Measurements from ENCODE around the genes S1PR4 and NCLN.

DNA sequence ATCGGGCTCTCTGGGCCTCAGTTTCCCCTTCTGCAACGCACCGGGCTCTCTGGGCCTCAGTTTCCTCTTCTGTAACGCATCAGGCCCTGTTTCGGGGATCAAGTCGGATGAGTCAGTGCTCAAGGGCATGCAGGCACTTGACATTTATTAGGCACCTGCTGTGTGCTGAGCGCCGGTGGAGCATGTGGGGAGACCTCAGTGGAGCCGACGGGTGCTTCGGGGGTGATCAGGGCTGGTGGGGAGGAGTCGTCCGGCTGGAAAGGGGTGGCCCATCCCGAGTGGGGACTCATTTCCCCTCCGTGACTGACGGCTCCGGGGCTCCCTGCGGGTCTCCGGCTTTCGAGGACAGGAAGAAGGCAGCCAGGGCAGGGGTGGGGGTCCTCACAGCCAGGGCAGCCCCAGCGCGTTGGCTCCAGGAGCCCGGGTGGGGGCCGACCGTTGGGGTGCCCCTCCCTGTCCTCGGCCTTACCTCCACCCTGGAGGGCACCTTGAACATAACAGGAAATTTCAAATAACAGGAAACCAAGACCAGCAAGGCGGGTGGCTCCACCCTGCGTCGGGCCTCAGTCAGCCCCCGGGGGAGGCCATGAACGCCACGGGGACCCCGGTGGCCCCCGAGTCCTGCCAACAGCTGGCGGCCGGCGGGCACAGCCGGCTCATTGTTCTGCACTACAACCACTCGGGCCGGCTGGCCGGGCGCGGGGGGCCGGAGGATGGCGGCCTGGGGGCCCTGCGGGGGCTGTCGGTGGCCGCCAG is at the start of gene S1PR4:
TSS of gene S1PR4 (plus strand) at position 563 of the 756 bp plus-strand sequence.
- PRO-cap = no peak

- PRO-cap = no peak
Measured at GRCh38 chr19:3179498-3180105, 1.0 kb downstream of the S1PR4 start.

DNA sequence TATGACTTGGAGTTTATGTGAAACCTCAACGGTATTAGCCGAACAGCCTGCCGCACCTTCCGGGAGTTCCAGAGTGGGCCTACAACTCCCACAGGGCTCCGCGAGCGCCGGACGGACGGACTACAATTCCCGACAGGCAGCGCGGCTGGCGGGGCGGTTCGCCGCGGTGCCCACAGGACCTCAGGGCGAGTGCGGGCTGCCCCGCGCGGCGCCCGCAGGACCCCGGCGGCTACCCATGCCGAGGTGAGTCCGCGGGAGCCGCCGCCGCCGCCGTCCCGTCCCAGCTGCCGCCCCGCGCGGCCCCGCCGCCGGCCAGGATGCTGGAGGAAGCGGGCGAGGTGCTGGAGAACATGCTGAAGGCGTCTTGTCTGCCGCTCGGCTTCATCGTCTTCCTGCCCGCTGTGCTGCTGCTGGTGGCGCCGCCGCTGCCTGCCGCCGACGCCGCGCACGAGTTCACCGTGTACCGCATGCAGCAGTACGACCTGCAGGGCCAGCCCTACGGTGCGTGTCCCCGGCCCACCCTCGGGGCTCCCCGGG is at the start of gene NCLN:
TSS of gene NCLN (plus strand) at position 217 of the 537 bp plus-strand sequence.
- PRO-cap = bidirectional peak, plus-strand start at position 235 of the sequence, minus-strand start at position 75 of the sequence

- PRO-cap = no peak
Measured at GRCh38 chr19:3189490-3190121, 3.9 kb downstream of the NCLN start.

DNA sequence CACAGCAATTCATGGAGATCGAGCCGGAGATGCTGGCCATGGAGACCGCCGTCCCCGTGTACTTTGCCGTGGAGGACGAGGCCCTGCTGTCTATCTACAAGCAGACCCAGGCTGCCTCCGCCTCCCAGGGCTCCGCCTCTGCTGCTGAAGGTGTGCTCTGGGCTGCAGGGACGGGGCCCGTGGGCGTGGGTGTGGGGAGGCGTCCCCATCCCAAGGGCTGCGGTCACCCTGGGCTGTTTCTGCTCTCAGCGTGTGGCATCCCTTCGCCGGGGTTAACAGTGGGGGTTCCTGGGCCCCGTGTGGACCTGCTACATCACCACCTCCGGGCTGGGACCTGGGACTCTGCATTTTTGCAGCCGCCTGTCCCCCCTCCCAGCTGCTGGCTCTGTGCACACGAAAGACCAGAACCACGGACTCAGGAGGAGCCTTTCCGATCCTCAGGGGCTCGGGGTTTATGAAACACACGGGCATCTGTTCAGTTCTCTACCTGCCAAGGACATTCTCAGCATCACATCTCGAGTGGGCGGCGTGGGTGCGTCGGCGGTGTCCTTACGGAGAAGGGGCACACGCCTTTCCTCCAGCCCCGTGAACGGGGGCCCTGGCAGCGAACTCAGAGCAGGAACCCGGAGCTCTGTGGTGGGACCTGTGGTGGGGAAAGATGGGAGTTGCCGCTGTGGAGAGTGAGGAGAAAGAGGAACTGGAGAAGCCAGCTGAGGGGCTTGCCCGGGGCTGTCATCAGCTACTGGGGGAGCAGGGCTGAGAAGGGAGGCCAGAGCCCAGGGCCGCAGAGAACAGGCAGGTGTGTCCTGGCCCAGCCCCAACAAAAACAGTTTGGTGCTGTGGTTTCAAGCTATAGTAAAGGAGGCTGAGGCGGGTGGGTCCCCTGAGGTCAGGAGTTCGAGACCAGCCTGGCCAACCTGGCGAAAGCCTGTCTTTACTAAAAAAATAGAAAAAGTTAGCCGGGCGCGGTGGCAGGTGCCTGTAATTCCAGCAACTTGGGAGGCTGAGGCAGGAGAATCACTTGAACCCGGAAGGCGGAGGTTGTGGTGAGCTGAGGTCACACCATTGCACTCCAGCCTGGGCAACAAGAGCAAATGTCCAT is 7.9 kb downstream of the NCLN start:
- PRO-cap = no peak

DNA sequence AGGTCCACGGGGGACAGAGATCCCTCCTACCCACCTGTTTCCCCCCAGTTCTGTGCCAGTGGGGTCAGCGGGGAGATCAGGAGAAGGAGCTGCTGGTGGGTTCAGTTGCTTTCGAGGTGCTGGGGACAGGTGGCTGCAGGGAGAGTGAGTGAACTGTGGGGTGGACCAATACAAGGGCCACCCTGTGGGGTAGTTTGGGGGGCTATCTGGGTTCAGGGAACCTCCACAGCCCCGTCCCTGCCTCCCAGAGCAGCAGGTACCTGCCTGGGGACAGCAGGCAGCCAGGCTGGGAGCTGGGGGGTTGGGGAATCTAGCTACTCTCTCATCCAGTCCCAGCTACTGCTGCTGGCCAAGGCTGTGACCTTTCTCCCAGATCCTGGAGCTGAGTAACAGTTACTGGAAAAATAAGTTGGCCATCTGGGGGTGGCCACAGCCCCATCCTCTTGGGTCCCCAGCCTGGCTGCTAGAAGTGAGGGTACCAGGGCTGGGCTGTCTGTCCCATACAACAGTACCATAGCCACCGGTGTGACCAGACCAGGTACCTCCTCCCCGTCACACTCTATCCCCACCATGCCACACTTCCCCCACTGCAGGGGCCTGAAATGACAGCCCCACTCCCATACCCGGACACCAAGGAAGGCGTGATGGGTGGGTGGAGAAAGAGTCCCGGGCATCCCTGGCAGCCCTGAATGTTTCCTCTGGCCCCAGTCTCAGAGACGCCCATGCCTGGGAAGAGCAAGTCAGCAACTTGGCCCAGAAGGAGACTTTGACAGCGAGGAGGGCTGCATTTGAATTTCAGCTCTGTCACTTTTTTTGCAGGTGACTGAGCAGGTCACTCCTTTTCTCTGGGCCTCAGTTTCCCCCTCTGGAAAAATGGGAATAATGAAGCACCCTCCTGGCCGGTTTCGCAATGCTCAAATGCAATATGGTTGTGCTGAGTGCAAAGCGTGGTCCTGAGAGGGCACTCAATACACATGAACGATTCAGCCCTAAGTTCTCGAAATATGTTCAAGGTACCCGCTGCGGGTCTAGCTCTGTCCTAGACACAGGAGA is 30.8 kb upstream of the NFIC start:
- PRO-cap = unidirectional peak, plus-strand start at position 714 of the sequence; unidirectional peak, plus-strand start at position 756 of the sequence

- PRO-cap = no peak
Measured at GRCh38 chr19:3376003-3376392, 9.6 kb downstream of the NFIC start.

- PRO-cap = bidirectional peak, plus-strand start at chr19:3383538, minus-strand start at chr19:3383513
Measured at GRCh38 chr19:3383291-3383831, 17.0 kb downstream of the NFIC start.

- PRO-cap = no peak
Measured at GRCh38 chr19:3431588-3432230, 48.6 kb downstream of the SMIM24 start.

DNA sequence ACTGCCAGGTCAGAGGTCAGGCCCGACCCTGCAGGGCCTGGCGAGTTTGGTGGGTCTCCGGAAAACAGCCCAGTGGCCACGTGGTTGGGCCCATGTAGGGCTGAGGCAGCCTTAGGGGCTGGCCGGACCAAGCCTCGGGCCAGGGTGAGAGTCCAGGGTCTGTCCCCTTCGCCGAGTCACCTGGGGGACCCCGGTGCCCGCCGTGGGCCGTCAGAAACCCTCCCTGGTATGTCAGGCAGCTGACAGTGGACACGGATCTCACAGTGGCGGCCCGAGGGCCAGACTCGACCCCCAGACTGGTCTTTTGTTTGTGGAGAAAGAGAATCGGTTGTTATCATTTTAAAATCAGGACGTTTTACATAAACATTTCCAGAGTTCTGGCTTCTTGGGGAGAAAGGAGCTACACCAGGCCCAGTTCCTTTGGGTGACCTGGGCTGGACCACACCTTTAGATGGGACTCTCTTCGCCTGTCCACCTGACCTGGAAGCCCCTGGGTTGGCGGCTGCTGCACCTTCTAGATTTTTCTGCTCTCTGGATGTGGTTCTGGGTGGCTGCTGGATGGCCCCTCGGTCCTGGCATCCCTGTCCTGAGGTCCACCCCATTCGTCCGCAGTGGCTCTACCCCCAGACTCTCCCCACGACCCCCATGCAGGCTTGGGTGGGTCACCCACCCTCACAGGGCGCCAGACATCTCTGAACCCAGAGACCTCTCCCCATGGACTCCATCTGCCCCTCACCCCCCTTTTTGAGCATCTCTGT is 26.2 kb downstream of the SMIM24 start:
- PRO-cap = no peak

DNA sequence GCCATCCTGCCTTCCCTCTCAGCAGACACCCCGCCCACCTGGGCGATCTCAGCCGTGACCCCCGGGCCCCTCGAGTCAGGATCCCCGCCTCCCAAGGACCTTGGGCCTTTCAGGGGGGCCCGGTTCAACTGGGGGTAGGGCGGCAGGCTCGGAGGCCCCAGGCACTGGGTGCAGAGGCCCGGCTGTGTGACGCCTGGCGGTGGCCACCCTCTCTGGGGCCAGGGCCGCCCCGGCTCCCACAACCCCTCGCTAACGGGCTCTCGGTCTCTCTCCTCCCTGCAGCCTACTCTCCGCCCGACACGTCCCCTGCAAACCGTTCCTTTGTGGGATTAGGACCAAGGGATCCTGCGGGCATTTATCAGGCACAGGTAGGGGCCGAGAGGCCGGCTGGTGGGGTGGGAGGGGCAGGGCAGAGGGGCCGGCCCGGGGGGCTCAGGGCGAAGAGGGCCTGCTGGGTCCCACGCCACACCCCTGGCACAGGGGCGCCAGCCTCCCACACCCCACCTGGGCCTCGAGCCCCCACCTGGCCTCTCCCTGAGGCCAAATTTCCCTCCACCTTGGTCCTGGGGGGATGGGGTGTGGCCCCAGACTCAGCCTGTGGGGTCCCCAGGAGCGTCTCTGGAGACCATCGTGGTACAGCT is 23.9 kb downstream of the SMIM24 start:
- PRO-cap = no peak

- PRO-cap = bidirectional peak, plus-strand start at chr19:3459480, minus-strand start at chr19:3459389; bidirectional peak, plus-strand start at chr19:3459775, minus-strand start at chr19:3459644
Measured at GRCh38 chr19:3459279-3460081, 20.8 kb downstream of the SMIM24 start.

DNA sequence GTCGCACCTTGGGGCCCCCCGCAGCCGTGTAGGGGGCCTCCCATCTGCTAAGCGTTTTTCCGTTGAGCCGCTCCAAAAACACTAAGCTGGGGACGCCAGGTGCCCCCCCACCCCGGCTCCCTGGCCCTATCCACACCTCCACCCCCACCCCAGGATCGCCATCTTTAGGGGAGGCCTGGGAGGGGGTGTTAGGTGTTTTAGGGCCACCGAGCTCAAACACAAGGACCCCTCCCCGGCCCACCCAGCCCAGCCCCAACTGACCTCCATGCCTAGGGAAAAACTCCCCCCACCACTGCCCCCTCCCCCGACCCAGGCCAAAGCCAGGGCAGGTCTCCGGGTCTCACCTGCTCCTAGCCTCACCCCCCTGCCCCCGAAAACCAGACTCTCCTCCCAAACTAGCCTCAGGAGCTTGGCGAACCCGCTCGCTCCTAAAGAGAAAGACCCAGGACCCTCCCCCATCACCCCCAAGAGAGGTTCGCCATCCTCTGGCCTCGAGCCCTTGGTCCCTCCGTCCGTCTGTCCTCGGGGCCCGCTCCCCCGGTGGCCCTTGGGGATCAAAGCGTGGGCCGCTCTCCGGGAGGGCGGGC is 15.9 kb downstream of the SMIM24 start:
- PRO-cap = no peak

- PRO-cap = no peak
Measured at GRCh38 chr19:3507867-3508487, 1.9 kb downstream of the FZR1 start.

- PRO-cap = unidirectional peak, plus-strand start at chr19:3536587
Measured at GRCh38 chr19:3536097-3537046, 2.6 kb upstream of the TEKTIP1 start.

DNA sequence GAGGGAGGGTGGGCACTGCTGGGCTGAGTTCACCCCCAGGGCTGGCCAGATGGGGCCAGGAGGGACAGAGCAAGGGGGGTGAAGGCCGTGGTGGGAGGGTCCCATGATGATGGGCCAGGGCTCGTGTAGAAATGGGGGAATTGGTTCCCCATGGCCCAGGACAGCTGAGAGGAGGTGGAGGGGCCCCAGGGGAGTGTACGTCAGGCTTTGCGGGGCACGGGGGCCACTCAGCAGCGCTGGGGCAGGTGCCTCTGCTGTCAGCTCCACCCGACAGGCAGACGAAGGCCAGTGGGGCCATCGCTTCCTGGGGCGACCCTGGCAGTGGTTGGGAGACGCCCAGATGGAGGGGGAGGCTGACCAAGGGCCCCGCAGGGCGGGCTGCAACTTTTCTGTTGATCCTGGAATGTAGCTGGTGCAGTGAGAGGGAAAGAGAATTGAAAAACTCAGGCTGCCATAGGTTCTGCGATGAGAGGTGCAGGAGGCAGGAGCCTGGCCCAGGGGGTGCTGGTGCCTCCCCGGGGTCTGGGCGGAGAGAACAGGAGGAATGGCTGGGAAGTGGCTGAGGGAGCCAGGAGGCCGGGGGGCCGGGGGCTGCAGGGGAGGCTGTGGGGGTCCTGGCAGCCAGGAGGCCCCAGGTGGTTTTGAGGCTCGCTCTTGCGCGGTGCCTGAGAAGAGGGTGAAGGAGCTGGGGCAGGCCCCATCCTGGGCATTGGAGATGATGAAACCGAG is 1.8 kb upstream of the TEKTIP1 start:
- PRO-cap = no peak

DNA sequence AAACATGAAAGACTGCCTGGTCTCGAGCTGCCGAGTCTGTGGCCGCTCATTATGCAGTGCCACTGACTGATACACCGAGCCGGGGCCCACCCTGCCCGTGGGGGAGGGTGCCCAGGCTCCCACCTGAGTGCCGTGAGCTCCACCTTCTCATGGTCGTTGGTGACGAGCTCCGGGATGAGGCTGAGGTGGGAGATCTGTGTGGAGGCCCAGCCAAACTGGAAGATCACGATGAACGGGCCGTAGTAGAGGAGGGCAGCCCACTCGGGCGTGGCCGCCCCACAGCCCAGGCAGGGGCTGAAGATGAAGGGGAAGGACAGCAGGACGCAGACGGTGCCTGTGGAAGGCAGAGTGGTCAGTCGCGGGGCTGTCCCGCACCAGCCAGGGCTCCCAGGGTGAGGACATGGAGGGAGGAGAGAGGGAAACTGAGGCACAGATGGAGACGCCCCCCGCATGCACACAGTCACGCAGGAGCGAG is 6.5 kb downstream of the MFSD12 start:
- PRO-cap = no peak

GRCh38 chr19:3568651-3569171 is 4.0 kb upstream of the HMG20B start:
- PRO-cap = no peak

DNA sequence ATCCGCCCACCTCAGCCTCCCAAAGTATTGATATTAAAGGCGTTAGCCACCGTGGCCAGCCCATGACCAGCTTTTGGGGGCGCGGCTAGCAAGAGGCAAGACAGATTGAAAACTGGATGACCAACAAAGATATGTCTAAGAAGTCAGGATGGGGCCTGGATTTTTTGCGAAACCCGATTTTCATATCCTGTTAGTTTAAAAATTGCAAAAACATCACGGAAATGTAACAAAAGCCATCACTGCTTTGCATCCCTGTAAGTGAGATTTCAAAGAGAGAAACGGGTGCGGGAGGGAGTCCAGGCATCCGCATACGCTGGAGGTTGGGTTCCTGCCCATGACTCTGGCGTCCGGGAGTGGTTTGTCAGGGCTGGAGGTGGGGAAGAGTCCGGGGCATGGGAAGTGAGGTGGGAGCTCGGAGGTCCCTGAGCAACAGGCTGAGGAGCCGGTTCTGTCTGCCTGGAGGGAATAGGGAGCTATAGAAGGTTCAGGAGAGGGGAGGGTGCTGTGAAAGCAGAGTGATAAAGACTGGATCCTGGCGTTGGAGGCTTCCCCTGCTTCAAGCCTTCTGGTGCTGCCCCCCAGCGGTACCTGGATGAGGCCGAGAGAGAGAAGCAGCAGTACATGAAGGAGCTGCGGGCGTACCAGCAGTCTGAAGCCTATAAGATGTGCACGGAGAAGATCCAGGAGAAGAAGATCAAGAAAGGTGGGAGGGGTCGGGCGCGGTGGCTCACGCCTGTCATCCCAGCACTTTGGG is 2.4 kb downstream of the HMG20B start:
- PRO-cap = no peak

GRCh38 chr19:3671549-3672449 is 28.5 kb downstream of the PIP5K1C start:
- PRO-cap = no peak

All from tibial artery (tissue), 1 donor.